ENCODE results near the genes CHKA and MRGPRD.

DNA sequence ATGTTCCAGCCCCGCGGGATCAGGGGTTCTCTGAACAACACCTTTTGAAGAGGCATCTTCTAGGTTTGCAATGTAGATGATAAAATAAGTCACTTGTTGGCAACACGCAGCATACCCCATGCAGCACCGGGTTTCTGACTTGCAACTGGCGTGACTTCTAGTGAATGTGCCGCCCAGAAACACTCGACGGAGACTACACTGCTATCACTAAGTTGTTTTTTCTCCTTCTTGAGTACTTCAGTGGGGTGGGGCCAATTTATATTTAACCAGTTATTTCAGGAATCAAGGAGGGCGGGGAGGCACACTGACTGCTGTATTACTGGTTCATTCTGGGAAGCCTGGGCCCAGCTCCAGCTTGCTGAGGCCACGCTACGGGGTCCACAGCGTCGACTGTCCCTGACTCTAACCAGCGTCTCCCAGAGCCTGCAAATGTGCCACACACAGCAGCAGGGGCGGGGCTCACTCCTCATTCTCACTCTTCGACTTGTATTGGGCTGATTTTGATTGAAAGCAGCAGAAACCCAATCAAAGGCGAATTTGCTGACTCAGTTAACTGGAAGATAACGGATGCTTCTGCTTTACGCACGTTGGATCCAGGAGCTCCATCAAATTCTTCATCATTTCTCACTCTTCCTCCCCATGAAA is 25.1 kb upstream of the GSTP1 start:
- RRBS = no CpG with 5 or more reads among the region's 20 CpGs

DNA sequence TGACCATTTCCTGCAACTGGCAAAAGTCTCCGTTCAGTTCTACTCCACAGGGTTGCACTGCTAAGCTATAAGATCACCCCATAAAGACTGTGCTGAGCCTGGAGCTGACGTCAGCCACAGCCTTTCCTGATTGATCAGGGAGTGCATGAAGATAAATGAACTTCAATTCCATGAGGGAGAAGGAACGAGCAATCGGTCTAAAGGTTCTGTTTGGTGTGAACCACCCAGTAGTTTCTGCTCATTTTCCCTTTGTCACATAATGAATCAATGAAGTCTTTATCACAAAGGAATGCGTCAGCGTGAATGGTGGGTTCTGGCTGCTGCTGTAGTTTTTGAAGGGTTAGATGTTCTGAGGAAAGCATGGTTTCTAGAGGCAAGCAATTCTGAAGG is 2.0 kb upstream of the ACY3 start:
- RRBS = no CpG with 5 or more reads among the region's 6 CpGs

GRCh38 chr11:68038169-68038642 is 619 bp upstream of the TCIRG1 start:
- RRBS = no CpG with 5 or more reads among the region's 13 CpGs

DNA sequence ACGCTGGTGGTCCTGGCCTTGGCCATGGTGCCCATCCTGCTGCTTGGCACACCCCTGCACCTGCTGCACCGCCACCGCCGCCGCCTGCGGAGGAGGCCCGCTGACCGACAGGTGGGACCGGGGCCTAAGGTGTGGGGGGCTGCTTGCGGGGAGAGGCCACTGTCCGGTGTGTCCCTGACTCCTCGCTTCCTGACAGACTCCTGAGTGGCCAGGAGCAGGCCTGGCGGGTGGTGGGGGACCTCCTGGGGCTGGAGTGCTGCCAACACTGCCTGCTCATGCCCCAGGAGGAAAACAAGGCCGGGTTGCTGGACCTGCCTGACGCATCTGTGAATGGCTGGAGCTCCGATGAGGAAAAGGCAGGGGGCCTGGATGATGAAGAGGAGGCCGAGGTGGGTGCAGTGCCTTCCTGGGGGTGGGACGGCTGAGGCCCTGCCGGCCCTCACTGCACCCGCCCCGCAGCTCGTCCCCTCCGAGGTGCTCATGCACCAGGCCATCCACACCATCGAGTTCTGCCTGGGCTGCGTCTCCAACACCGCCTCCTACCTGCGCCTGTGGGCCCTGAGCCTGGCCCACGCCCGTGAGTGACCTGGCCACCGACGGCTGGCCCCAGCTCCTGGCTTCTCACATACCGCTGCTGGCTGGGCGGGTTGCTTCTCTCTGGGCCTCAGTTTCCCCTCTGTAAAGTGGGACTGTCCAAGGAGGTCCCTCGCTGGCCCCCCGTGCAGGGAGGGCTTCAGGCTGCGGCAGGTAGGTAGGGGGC is 11.0 kb downstream of the TCIRG1 start:
- RRBS = 97% methylated on average over 3 of the region's 36 CpGs

GRCh38 chr11:68058180-68058882 is 19.5 kb downstream of the TCIRG1 start:
- RRBS = no CpG with 5 or more reads among the region's 1 CpG

- RRBS = no CpG with 5 or more reads among the region's 10 CpGs
Measured at GRCh38 chr11:68062295-68063214, 23.7 kb downstream of the TCIRG1 start.

GRCh38 chr11:68070810-68071807 is 32.3 kb downstream of the TCIRG1 start:
- RRBS = no CpG with 5 or more reads among the region's 7 CpGs

GRCh38 chr11:68075544-68075926 is 36.7 kb downstream of the TCIRG1 start:
- RRBS = no CpG with 5 or more reads among the region's 3 CpGs

DNA sequence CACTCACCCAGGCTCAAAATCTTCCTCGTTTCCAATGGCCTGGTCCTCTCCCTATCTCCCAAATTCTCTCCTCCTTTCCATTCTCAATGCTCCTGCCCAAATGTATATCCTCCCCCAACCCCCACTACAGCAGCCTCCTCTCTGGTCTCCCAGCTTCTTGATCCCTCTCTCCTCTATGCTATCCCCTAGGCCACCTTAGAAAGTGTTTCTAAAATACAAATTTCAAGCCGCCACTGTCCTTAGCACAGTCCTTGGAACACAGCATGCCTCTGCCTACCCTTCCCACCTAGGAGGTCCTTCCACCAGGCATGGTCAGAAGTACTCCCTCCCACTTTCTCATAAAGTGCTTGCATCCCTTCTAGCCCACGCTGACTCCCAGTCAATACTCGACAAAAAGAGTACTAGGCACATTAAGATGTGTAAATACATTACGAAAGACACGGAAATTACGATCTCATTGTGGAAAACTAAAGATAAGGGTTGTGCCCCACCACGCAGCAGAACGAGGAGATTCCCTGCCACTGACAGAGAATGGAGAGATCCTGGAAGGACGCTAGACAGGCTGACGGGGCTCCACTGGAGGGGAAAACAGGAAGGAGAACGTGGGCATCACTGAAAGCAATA is 13.6 kb downstream of the CHKA start:
- RRBS = no CpG with 5 or more reads among the region's 12 CpGs

GRCh38 chr11:68121243-68122069 is at the start of gene CHKA:
Gene CHKA, minus strand, starts transcription at chr11:68121388.
- RRBS = 1% methylated on average over 19 of the region's 99 CpGs

DNA sequence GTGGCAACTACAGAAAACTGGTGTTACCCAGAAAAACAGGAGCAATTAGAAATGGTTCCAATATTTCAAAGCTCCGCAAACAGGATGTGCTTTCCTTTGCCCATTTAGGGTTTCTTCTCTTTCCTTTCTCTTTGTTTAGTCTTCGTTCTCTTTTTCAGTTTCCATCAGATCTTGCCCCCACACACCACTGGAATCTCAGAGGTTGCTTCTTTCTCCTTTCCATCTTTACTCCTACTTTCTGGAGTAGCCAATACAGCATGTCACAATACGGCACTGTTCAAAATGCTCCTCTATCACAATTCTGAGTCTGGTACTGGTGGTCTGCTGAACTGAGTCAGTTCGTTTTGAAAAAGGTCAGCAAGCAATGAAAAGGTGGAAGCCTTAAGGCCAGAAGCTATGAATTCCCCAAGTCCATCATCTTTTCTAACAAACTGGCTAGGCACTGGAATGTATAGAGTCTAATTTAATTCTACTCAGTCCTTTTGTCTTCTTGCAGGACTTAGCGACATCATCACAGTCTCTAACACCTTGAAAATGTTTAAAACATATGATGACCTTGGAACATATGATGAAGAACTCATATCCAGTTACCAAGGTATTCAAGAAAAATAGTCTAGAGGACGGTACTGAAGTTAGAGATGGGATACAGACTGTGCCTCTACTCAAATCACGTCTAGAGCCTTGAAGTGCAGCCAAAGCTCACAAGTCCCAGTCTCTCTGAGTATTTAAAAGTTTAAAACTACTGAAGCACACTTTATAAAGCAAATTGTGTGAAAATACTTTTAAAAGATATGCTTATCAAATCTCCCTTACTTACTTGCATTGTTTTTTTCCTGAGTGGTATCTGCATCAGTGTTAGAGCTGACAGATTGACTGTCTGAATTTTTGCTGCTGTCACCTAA is 45.2 kb upstream of the CHKA start:
- RRBS = no CpG with 5 or more reads among the region's 7 CpGs

- RRBS = no CpG with 5 or more reads among the region's 23 CpGs
Measured at GRCh38 chr11:68374087-68374550, 61.7 kb downstream of the LRP5 start.

DNA sequence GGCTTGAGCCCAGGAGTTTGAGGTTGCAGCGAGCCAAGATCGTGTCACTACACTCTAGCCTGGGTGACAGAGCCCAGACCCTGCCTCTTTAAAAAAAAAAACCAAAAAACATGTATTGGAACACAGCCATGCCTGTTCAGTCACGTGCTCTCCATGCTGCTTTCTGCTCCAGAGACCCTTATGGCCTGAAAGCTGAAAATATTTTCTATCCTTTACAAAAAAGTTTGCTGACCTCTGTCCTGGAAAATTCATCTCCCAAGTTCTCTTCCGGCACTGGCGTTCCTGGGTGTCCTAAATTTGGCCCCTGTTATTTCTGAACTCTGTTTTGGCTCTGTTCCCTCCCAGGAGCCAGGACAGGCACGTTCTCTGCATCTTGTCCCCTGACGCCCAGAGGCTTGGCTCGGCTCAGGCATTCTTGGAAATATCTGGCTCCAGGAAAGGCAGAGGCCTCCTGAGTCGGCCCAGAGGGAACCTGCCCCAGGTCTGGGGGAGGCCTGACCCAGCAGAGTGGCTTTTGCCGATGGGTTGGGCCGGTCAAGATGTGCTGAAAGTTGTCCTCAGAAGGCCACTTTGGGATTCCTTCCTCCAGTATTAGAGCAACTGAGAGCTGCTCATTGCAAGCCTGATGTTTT is 61.2 kb upstream of the PPP6R3 start:
- RRBS = no CpG with 5 or more reads among the region's 11 CpGs

GRCh38 chr11:68438313-68439058 is 22.1 kb upstream of the PPP6R3 start:
- RRBS = no CpG with 5 or more reads among the region's 23 CpGs

- RRBS = no CpG with 5 or more reads among the region's 65 CpGs
Measured at GRCh38 chr11:68838926-68839927, 2.5 kb downstream of the CPT1A start.

GRCh38 chr11:68914771-68915106 is 11.0 kb downstream of the IGHMBP2 start:
- RRBS = no CpG with 5 or more reads among the region's 14 CpGs

GRCh38 chr11:68980865-68981332 is at the start of gene MRGPRD:
Gene MRGPRD, minus strand, starts transcription at chr11:68980986.
- RRBS = no CpG with 5 or more reads among the region's 7 CpGs

DNA sequence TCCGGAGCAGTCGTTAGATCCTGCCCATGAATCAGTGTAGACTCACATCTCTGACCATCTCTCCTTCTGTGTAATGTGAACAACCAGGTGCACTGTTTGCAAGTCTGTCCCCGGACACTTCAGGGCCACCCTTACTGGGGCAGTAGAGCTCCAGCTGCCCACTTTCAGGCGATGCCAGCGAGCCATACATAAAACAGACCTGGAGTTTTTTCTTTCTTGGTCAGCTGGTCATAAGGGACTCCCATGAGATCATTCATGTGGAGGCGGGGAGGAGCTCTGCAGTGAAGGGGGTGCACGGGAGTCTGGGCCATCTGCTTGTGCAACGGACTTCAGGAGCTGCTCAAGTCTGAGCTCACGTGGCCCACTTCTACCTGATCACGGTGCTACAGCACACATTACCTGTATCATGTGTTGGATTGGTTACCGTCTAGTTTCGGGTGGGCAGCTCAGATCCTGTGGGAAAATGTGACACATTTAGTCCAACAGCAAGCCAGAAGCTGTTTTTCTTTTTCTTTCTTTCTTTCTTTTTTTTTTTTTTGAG is 9.2 kb upstream of the MRGPRF start:
- RRBS = no CpG with 5 or more reads among the region's 12 CpGs

DNA sequence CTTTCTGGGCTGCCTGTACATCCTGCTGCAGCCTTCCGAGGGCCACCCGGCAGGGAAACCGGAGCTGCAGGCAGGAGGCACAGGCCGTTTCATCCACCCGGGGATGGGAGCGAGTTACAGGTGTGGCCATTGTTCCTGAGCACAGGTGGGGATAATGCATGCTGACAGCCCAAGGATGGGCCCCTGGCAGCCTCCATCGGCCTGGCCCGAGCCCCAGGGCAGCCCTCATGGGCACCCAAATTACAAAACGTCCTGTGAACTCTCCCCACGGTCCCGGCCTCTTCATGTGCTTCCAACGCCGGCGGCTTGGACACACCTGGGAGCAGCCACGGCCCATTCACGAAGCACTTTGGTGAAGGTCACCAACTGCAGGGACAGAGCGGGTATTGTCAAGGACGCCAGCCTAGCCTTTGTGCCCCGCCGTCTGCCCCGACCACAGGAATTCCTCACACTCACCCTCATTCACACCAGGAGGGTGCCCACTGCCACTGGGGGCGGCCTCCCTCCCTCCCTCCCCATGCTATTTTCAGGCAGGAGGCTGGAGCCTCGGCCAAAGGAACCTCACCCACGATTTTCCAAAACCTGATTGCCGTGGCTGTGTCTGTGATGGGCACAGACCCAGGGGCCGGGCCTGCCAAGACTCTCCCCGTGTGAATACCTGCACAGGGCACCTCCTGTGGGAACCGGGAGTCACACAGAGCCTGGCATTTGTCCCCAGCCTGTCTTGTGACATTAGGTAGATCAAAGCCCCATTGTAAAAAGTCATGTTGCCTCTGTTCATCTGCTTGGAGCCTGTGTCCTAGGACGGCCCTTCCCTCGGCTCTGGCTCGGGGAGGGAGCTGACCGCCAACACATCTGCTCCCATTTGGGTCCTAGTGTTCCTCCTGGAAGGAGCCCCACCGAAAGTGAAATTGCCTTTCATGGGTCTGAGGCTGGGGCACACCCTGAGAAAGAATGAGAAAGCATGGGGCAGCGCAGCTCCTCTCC is 42.0 kb upstream of the MYEOV start:
- RRBS = 77% methylated on average over 3 of the region's 34 CpGs

DNA sequence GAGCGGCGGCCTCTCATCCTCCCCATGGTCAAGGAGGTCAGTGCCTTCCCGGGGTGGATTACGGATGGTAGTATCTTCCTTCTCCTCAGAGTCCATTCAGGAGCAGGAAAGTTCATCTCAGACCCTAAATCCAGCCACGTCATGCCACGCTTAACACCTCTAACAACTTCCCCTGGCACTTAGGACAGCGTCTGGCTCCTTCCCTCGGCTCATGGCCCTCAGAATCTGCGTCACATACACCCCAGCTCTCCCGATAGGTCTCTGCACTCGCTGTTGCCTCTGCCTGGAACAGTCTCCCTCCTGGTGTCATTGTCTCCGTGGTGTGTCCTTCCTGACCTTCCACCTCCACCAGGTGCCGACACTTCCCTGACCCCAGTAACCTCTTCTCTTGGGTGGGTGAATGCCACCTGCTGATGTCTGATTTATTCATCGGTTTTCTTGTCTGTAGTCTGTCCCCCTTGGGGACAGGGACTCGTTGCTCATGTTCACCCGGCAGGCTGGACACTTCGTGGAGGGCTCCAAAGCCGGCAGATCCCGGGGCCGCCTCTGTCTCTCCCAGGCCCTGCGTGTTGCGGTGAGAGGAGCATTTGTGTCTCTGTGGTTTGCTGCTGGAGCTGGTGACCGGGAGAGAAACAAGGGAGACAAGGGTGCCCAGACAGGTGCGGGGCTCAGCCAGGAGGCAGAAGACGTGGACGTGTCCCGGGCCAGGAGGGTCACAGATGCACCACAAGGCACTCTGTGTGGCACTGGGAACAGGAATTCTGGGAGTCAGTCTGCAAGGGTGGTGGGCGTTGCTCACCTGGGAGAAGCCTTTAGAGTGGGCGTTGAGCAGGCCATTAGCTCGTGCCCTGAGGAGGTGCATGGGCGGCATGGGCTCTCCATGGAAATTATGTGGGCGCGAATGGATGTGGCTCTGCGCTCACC is 1.5 kb downstream of the MYEOV start:
- RRBS = 79% methylated on average over 7 of the region's 34 CpGs